Bronchus fibroblast of lung (primary cell): ENCODE data around the genes TOP3A, LGALS9C and SLC47A1.

DNA sequence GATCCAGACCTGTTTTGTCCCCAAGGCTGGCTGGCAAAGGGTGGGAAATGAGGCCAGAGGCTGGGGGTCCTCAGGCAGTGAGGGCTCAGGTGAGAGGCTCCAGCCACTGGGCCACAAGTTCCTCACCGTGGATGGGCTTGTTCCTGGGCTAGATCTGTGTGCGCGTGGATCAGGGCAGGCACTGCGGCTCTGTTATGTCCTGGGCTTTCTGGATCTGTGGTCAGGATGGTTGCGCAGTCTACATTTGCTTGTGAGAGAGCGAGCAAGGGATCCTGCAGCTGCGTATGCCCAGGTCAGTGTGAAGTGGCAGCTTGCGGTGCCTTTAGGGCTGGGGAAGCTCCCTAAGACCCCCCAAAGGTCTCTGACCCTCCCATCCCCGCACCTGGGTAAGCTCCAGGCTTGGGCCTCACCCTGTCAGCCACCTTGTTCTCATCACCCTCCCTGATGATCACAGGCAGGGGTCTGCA is 705 bp downstream of the MYO15A start:
- RAMPAGE, long total RNA = no peak

GRCh38 chr17:18138220-18138856 is 29.8 kb downstream of the MYO15A start:
- RAMPAGE, long total RNA = no peak

- RAMPAGE, long total RNA = no peak
These were observed 1.2 kb upstream of the ALKBH5 start for GRCh38 chr17:18182508-18182704.

DNA sequence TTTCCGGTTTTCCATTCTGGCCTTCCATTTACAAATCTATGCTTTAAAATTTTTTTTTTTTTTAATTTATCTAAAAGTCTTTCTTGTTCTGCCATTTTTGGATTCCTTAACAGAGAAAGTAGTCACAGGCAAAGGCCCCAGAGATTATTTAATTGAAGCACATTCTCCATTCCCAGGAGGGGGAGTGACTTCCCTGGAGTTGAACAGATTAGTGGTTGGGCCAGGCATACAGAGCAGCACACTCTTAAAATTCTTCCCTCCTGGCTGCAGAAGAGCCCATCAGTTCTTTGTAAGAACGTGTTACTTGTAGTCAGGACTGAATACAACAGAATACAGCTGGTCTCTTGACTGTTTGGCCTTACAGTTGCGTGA is 1.7 kb downstream of the ALKBH5 start:
- RAMPAGE, long total RNA = no peak

GRCh38 chr17:18224647-18225131 is 746 bp upstream of the LLGL1 start:
- RAMPAGE, long total RNA = no peak

DNA sequence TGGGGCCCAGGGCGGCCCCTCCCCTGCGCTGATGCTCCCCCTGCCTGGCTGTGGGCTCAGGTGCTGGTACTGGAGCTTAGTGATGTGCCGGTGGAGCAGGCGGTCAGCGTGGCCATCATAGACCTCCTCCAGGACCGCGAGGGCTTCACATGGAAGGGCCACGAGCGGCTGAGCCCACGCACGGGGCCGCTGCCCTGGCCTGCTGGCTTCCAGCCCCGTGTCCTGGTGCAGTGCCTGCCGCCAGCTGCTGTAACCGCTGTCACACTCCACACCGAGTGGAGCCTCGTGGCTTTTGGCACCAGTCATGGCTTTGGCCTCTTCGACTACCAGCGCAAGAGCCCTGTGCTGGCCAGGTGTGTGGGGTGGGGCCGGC is 12.0 kb downstream of the LLGL1 start:
- RAMPAGE, long total RNA = no peak

- RAMPAGE, long total RNA = no peak
These were observed 589 bp downstream of the FLII start for GRCh38 chr17:18257828-18258469.

GRCh38 chr17:18314417-18315136 is at the start of gene TOP3A:
Gene TOP3A, minus strand, starts transcription at chr17:18314994.
- RAMPAGE, long total RNA = no peak

GRCh38 chr17:18362399-18363094 is 803 bp downstream of the SHMT1 start:
- RAMPAGE, long total RNA = no peak

DNA sequence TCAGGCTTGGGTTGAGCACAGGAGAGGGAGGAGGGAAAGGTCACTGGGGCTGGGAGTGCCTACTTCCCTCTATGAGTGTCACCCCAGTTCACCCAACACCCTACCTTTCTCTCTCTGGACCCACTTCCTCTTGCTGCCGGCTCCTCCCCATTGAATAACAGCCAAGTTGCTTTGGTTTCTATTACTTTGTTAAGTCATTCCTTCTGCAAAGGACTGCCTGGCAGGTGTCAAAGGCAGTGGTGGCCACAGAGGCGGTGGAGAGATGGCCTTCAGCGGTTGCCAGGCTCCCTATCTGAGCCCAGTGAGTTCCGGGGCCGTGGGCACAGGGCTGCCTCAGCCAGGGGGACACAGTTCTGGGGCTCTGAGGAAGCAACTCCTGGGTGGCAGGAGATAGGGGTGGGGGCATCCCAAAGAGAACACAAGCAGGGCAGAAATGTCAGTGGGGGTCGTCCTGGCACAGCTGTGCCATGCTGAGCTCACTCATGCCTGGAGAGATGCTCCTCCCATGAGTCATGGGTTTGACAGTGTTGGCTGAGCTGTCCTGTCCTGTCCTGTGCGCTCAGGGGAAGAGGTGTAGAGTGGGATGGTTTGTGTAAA is at the start of gene LGALS9C:
LGALS9C (plus strand) TSS at position 197 of the 597 bp plus-strand sequence.
- RAMPAGE, long total RNA = no peak

GRCh38 chr17:19338516-19339284 is 23.8 kb downstream of the B9D1 start:
- RAMPAGE, long total RNA = no peak

- RAMPAGE, long total RNA = no peak
These were observed 17.4 kb downstream of the B9D1 start for GRCh38 chr17:19344975-19345659.

DNA sequence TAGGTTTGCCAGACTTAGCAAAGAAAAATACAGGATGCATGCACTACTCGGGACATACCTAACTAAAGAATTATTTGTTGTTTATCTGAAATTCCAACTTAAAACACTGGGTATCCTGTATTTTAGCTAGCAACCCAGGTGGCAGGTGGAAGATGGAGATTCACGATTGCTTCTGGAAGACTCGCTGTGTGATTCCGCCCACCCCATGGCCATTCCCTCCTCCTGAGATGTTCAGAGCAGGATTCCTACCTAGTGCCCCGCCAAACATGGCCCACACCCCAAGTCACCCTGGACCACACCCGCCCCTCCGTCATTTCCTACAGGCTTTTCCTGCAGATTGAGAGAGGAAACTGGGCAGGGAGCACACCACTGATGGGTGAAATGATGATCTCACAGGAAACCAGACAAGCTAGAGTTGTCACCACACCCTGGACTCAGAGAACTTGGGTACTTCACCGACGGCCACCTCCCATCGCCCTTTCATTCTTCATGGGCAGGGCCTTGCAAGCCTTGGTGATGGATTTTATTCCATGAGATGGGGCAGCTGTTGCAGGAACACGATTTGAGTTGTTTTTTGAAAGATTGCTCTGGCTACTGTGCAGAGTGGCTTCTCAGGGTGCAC is 7.2 kb upstream of the B9D1 start:
- RAMPAGE, long total RNA = no peak

DNA sequence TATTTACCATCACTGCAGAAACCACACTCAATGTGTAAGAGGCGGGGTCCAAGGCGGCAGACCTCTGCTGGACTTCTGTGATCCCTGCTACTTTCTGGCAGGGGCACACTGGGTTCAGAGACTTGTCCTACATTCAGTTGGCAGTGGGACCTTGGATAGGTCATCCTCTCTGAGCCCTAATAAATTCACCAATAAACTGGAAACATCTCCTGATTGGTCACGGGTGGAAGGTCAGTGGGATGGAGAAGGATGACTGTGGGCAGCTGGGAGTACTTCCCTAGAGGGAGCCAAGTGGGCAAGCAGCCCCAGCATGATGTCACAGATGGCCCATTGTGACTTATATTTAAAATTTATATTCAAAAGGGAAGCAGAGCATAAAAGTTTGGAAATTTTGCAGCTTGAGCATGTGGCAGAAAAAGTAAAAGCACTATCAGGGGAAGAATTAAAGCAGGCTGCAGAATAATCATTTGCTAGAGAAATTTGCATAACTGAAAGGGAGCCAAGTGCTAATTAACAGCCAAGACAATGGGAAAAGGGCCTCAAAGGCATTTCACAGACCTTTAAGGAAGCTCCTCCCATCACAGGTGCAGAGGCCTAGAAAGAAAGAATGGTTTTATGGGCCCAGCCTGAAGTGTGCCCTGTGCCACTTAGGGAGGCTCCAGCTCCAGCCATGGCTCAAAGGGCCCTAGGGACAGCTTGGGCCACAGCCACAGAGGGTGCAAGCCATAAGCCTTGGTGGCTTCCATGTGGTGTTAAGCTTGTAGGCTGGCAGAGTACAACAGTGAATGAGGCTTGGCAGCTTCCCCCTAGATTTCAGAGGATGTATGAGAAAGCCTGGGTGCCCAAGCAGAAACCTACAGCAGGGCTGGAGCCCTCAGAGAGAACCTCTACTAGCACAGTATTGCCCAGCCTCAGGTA is 49.9 kb downstream of the RNF112 start:
- RAMPAGE, long total RNA = no peak

DNA sequence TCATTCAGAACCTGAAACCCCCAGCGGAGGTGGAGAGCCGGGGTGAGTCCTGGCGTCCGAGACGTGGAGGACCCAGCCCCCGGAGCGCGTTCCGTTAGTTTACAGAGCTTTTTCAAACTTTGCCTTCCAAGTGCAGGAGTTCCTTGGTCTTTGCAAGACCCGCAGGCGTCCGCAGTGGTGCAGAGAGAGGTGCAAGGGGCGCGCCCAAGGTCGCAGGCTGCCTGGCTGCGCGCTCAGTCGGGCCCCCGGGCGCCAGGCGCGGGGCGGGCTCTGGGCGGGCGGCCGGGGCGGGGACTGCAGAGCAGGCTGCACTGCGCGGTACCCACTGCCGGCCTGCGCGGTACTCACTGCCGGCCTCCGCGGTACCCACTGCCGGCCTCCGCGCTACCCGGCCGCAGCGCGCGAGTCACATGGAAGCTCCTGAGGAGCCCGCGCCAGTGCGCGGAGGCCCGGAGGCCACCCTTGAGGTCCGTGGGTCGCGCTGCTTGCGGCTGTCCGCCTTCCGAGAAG is at the start of gene SLC47A1:
SLC47A1 (plus strand) TSS at position 325 of the 510 bp plus-strand sequence.
- RAMPAGE, long total RNA = no peak

DNA sequence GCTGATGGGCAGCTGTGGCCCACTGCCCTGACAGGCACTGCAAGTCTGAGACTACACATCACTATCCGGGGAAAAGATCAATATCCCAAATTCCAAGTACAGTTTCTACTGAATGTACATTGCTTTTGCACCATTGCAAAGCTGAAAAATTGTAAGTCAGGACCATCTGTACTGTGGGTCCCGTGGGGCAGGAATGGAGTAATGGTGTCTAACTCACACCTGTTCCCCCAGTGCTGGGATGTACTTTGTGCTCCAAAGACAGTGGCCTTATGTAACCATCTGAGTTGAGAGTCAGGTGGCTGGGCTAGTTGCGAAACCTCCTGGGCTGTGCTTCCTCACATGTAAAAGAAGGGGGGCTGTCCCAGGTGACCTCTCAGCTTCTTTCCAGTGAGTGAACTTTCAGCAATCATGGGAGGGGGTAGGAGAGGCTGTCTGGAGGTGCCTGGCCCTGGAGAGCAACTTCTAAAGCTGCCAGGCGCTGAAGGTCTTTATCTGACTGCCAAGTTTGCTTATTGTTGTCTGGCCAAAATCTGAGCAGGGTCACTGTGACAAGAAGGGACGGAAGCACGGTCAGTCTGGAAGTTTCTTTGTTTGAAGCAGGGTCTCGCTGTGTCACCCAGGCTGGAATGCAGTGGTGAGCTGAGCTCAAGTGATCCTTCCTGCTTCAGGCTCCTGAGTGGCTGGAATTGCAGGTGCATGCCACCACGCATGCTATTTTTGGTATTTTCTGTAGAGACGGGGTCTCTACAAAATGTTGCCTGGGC is 4.9 kb downstream of the SLC47A1 start:
- RAMPAGE, long total RNA = no peak

- RAMPAGE, long total RNA = no peak
These were observed 36.6 kb downstream of the SLC47A1 start for GRCh38 chr17:19570235-19570759.

GRCh38 chr17:19578488-19579289 is 45.0 kb downstream of the SLC47A1 start:
- RAMPAGE, long total RNA = no peak

- RAMPAGE, long total RNA = no peak
These were observed 50.3 kb downstream of the SLC47A1 start for GRCh38 chr17:19583729-19584534.

DNA sequence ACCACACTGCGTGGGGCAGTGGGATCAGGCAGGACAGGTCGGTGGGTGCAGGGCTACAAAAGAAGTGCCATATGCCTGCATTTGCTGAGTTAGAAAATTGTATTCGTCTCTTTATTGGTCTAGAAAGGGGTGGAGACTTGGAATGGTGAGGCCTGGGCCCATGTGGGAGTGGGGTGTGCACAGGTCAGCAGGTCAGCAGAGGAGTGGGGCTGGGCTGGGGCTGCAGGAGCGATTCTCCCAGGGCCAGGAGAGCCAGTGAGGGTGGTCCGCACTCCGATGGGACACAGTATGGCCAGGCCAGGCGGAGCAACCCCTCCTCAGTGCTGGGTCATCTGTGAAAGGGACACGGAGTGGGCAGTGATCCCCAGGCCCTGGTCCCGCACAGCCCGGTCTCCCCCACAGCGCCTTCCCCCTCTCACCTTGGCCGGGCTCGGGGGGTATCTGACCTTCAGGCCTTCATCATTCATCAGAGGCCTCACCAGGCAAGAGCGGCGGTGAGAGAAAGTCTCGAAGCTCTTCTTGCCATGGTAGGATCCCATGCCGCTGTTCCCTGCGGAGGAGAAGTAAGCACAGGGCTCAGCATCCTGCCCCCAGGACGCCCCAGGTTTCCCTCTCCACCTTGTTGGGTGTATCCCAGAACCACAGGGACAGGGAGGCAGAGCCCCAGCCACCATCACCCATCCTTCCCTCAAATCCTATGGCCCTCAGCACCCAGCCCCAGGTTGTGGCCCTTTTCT is 10.0 kb downstream of the ALDH3A1 start:
- RAMPAGE, long total RNA = no peak